OCI-LY7 (cell line): ENCODE measurements around the genes ARHGEF33 and TMEM178A.

- PRO-cap: no peak
- RAMPAGE, long total RNA: no peak
Measured at GRCh38 chr2:38073804-38074557, 2.0 kb downstream of the CYP1B1 start.

- PRO-cap: no peak
- RAMPAGE, long total RNA: no peak
Measured at GRCh38 chr2:38190914-38191518, 115.1 kb upstream of the CYP1B1 start.

DNA sequence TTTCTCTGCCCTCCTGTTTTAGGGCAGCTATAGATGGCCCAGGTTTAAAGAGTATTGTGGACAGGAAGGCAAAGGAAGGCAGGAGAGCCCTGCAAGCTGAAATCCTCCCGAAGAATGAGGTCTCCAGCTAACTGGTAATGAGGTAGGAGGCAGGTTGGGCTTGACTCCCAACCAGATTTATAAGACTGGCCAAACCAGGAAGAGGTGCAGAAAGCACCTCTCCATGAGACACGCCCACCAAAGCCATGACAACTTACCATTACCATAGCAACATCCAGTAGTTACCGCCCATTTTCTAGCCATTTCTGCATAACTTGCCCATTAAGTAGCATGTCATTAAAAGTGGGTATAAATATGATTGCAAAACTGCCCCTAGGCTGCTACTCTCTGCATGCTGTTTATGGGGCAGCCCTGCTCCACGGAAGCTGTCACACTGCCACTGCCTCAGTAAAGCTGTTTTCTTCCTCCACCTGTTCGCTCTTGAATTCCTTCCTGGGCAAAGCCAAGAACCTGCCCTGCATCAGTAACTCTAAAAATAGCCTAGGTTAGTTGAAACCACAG is 132.0 kb downstream of the ATL2 start:
- PRO-cap: no peak
- RAMPAGE, long total RNA: no peak

DNA sequence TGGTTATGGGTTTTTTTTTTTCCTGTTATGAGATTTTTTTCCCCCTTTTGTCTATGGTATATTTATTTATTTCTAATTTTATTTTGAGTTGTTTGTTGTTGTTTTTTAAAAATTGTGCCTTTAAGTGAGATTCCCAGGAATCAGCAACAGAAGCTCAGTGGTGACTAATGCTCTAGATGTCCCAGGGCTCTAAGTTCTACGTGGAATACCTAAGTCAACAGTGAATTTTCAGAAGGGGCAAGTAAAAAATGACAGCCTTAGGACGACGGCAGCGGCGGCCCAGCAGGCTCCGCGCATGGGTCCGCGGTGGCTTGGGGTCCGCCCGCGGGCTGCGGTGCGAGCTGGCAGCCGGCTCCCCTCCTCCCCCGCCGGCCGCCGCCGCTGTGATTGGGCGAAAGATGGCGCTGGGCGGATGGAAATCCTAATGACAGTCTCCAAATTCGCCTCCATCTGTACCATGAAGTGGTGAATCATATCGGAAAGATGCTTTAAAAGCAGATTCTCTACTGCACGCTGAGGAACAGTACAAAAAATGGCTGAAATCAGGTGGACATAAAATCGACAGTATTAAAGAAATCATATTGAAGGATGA is 74.8 kb downstream of the HNRNPLL start:
- PRO-cap: bidirectional peak, plus-strand start at position 386 of the sequence, minus-strand start at position 385 of the sequence
- RAMPAGE, long total RNA: no peak

DNA sequence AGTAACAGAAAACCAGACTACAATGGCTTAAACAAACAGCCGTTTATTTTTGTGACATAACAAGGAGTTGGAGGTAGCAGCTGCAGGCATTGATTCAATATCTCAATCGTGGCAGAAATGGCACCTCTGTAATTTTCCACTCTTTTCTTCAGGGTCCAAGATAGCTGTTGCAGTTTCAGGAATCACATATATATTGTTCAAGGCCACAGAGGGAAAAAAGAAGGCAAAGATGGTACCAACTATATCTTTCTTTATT is 17.7 kb upstream of the HNRNPLL start:
- PRO-cap: no peak
- RAMPAGE, long total RNA: no peak

- PRO-cap: no peak
- RAMPAGE, long total RNA: no peak
Measured at GRCh38 chr2:38889458-38890046, at the start of gene ARHGEF33. Gene ARHGEF33, plus strand, starts transcription at chr2:38889875.

- PRO-cap: no peak
- RAMPAGE, long total RNA: no peak
Measured at GRCh38 chr2:39022272-39023258, 98.3 kb downstream of the SOS1 start.

DNA sequence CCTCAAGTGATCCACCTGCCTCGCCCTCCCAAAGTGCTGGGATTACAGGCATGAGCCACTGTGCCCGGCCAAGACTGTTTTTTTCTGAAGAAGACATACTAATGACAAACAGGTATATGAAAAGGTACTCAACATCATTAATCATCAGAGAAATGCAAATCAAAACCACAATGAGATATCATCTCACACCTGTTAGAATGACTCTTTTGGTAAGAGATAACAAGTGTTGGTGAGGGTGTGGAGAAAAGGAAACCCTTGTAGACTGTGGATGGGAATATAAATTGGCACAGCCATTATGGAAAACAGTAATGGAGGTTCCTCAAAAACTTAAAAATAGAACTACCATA is 20.9 kb downstream of the SOS1 start:
- PRO-cap: no peak
- RAMPAGE, long total RNA: no peak

- PRO-cap: no peak
- RAMPAGE, long total RNA: no peak
Measured at GRCh38 chr2:39112126-39113345, 8.3 kb downstream of the SOS1 start.

- PRO-cap: no peak
- RAMPAGE, long total RNA: no peak
Measured at GRCh38 chr2:39243508-39244543, 123.0 kb upstream of the SOS1 start.

- PRO-cap: no peak
- RAMPAGE, long total RNA: no peak
Measured at GRCh38 chr2:39277838-39278361, 157.0 kb upstream of the SOS1 start.

- PRO-cap: no peak
- RAMPAGE, long total RNA: no peak
Measured at GRCh38 chr2:39308396-39308793, 128.7 kb downstream of the MAP4K3 start.

DNA sequence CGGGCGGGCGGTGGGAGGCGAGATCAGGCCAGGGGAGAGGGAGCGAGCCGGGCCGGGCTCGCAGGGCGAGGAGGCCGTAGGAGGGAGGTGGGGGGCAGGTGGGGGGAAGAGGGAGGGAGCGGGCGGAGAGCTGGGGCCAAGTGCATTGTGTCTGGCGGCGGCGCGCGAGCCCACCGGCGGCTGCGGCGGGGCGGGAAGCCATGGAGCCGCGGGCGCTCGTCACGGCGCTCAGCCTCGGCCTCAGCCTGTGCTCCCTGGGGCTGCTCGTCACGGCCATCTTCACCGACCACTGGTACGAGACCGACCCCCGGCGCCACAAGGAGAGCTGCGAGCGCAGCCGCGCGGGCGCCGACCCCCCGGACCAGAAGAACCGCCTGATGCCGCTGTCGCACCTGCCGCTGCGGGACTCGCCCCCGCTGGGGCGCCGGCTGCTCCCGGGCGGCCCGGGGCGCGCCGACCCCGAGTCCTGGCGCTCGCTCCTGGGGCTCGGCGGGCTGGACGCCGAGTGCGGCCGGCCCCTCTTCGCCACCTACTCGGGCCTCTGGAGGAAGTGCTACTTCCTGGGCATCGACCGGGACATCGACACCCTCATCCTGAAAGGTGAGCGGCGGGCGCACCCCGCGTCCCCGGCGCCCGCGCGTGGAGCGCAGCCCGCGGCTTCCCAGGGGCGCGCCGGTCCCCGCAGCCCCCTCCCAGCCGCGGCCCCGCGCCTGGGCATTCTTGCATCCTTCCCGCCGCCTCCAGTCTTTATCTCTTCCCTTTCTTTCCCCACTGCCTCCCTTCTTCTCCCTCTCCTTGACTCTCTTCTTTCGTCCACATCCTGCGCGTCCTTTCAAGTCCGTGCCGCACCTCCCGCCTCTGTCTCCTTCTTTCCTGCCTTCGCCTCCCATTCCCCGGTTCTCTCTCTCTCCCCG is at the start of gene TMEM178A:
Gene TMEM178A, plus strand, starts transcription at position 143 of the 914 bp plus-strand sequence.
- PRO-cap: no peak
- RAMPAGE, long total RNA: no peak

DNA sequence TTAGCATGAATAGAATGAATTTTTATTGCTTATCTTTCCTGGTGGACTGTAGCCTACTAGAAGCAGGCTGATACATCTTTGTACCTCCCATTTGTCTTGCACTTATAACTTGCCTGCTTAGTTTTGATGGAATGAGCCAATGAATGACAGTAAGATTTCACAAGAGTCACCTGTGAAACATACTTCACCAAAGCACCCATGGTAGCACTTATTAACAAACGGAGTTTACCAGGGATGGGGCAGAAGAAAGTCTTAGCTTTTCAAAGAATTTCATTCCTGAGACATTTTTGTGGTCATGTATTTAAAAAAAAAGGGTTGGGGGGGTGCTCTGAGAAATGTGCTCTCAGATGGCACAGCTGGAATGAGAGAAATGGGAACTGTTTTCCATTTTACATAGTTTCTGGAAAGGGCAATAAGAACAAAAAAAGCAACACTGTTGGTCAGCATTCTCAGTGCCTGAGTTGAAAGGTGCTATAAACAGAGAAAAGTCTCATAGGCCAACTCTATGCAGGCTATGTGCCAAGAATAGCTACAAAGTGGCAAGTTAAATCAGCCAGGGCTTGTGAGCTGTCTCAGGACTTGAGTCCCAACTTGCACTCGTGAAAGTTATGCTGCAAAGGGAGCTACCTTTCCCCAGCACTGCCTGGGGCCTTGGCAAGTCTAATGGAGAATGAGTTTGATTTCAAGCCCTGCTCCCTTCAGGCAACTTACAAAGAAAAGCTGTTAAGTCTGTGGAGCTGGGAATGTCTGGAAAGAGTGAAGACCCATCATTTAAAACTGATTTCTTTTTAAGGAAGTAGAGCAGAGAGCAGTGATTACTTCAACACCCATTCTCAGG is 170.7 kb downstream of the SLC8A1 start:
- PRO-cap: no peak
- RAMPAGE, long total RNA: no peak

DNA sequence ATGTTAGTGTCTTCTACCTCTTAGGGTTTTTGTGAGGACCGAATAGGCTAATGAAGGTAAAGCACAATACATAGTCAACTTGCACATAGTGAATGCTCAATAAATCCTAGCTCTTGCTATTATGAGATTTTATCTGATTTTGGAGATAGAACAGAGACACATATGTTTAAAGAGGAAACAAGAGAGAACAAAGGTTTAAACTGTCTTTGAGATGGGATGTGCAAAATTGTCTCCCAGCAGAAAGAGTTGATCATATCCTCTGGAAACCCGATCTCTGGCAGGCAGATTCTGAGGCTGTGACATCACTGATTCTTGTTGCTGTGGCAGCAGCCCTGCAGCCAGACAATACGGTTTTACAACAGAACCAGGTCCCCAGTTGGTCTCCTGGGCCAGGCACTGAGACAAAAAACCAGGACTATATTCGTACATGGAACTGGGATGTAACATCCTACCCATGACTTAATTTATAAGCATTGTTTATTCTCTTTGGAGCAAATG is 80.3 kb downstream of the SLC8A1 start:
- PRO-cap: no peak
- RAMPAGE, long total RNA: no peak

- PRO-cap: no peak
- RAMPAGE, long total RNA: no peak
Measured at GRCh38 chr2:41859835-41860760, 187.7 kb upstream of the PKDCC start.

- PRO-cap: no peak
- RAMPAGE, long total RNA: no peak
Measured at GRCh38 chr2:41931912-41932841, 115.6 kb upstream of the PKDCC start.

DNA sequence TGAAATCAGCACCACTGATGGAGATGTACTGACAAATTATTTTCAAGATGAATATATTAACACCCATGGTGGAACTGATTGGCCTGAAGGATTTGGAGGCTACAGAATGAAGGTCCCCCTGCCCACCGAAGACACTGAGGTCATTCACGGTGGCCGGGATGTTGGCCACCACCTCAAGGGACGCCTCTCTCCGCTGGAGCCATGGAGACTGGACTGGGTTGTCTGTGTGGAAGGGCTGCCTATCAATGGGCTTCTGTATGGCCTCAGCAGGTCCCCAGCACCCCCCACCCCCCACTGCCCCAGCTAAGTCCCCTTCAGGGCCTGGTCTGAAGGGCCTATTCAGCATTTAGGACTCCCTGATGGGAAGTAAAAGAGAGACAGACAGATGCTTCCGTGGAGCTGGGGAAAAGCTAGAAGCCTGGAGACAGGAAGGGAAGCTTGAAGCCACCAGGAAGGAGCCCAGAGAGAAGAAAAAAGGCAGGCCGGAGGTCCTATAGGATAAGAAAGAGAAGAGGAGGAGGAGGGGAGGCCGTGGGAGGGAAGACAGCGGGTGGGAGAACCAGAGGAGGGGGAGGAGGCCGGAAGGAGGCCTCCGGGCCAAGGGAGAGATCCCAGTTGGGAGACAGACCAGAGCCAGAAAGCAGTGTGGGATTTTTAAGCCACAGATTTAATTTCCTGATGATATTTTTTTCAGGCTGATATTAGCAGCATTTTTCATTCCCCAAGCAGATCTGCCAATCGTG is 107.2 kb upstream of the PKDCC start:
- PRO-cap: no peak
- RAMPAGE, long total RNA: no peak

DNA sequence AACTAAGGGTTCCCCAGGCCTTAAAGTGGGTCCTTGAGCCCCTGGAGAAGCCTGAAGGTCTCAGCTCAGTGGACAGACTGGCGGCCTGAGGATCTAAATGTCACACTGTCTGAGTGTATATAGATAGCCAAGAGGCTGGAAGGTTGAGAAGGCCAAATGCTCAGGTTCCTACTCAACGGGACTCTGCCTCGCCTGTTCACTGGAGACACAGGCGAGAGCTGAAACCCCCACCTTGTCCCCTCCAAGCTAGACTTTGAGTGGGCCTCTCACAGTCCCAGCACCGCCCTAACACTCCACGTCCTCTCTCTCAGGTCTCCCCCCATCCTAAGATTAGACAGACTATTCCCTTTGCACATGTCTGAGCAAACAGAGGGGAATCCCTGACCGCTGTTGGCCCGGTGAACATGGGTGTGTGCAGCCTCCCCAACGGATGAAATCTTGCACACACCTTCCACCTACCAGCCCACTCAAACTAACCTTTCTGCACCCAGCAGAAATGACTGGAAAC is 1.7 kb downstream of the PKDCC start:
- PRO-cap: no peak
- RAMPAGE, long total RNA: no peak

DNA sequence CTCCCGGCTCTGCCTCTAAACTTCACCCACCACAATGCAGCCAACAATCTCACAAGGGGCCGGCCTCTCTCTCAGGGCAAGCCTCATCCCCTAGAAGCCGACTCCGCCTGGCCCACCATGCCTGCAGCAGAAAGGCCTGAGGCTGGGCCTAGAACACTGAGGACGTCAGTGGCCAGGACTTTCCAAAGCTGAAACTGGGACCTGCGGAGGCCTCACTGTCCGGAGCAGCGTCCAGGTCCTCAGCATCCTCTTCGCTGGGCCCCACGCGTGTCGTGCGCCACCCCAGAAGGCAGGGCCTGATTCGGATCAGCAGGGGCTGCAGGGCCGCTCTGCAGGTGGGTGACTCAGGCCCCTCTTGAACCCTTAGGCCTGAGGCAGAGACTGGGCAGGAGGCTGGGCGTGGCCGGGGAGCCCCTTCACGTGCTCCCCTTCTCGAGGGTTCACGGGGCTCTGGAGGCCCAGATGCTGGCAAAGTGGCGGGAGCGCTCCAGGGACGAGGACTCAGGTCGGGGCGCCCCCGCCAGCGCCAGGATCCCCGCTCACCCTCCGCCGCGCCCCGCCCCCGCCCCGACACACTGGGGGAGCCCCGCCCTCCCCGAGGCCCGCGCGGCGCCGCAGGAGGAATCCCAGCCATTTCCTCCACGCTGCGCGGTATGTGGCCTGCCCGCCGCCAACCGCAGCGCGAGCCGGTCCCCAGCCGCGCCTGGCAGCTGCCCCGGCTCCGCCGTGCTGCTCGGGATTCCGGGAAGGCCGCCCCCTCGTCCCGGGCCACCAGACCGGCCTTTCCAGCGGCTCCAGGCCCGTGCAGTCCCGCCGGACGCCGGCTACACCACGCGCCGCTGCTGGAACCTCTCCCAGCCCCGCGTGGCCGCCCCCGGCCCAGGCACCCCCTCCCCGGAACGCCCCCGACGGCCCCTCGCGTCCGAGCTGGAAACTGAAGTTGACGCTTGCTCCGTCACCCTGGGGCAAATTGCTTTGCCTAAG is 53.2 kb downstream of the PKDCC start:
- PRO-cap: no peak
- RAMPAGE, long total RNA: no peak